Airway epithelial cell (primary cell): Measurements from ENCODE around the genes ANGEL1 and AHSA1.

- RAMPAGE, long total RNA, result no peak
Measured at GRCh38 chr14:76812422-76813274, at the start of gene ANGEL1. Gene ANGEL1 (minus strand): TSS chr14:76812882.

DNA sequence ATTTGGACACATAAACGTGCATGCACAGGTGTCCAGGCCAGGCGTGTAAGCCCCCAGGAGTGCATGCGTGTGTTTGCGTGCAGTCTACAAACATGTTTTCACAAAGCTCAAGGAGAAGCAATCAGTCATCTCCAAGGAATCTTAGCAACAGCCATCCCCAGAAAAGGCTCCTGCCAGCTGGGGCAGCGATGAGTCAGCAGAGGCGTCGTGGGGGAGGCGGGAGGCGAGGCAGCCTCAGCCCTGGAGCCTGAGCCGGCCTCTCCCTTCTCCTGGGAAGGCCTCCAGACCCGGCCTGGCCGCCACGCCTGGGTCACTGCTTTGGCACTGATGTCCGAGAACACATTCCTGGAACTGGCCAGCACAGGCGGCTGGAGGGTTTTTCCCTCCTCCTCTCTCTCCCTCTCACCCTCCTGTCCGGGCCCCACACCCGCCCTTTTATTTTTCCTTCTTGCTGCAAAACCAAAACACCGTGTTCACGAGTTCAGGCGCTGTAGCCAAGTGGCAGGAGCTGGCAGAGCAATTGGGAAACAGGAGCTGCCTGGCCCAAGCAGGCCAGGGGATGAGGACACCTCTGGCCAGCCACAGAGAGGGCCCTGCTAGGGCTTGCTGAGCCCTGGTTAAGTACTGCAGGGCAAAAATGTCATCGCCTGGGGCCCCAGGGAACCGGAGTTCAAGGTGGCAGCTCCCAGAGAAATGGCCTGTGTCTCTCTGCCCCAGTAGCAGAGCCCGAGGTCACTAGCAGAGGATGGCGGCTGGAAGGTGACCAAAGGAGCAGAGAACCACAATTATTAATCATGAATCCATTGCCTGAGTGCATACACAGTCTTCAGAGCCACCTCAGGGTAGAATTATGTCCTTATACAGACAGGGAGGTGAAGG lies 92.8 kb downstream of the LRRC74A start:
- RAMPAGE, long total RNA, result no peak

GRCh38 chr14:76919660-76920441 lies 93.6 kb downstream of the LRRC74A start:
- RAMPAGE, long total RNA, result no peak

DNA sequence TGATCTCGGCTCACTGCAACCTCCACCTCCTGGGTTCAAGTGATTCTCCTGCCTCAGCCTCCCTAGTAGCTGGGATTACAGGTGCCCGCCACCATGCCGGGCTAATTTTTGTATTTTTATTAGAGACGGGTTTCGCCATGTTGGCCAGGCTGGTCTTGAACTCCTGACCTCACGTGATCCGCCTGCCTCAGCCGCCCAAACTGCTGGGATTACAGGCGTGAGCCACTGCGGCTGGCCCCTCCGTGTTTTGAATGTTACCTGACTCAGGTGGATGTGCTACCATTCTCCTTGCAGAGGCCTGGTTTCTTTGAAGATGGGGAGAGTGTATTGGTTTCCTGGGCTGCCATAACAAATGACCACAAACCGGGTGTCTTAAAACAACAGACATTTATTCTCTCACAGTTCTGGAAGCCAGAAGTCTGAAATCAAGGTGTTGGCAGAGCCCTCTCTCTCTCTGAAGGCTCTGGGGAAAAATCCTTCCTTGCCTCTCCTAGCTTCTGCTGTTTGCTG lies 98.0 kb downstream of the IRF2BPL start:
- RAMPAGE, long total RNA, result no peak

DNA sequence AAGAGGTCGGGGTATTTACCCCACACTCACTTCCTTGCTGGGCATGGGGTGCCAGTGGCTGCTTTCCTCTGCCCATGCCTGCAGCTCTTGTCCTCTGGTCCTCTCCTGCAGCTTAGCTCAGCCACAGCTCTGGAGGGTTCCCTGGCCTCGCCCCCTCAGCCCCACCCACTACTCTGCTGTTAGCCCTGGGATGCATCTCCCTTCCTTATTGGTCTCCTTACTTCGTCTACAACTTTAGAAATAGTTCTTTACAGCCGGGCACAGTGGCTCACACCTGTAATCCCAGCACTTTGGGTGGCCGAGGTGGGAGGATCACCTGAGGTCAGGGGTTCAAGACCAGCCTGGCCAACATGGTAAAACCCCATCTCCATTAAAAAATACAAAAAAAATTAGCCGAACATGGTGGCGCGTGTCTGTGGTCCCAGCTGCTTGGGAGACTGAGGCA lies 79.9 kb downstream of the IRF2BPL start:
- RAMPAGE, long total RNA, result no peak

DNA sequence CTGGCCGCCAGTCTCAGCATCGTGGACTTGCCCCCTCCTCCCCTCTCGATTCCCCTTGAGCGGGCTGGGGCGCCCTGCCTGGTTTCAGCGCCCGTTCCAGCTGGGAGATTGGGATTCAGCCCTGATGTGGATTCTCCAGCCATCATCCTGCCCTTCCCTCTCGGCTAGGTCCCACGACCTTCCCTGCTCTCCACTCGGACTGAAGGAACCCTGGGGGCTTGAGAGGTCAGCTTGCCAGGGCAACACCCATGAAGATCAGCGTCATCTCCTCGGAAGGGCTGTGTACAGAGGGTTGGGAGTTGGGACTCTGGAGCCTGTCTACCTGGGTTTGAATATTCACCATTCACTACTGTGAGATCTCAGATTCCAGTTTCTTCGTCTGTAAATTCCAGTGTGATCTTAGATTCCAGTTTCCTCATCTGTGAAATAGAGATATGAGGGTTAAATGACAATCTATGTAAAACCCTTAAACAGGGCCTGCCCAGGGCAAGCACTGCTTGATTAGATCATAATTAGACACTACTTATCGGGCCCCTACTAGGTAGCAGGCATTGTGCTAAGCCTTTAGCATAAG lies 364 bp upstream of the ZDHHC22 start:
- RAMPAGE, long total RNA, result no peak

- RAMPAGE, long total RNA, result no peak
Measured at GRCh38 chr14:77276330-77276964, 5.4 kb upstream of the NGB start.

GRCh38 chr14:77303573-77304169 lies 17.0 kb downstream of the POMT2 start:
- RAMPAGE, long total RNA, result no peak

DNA sequence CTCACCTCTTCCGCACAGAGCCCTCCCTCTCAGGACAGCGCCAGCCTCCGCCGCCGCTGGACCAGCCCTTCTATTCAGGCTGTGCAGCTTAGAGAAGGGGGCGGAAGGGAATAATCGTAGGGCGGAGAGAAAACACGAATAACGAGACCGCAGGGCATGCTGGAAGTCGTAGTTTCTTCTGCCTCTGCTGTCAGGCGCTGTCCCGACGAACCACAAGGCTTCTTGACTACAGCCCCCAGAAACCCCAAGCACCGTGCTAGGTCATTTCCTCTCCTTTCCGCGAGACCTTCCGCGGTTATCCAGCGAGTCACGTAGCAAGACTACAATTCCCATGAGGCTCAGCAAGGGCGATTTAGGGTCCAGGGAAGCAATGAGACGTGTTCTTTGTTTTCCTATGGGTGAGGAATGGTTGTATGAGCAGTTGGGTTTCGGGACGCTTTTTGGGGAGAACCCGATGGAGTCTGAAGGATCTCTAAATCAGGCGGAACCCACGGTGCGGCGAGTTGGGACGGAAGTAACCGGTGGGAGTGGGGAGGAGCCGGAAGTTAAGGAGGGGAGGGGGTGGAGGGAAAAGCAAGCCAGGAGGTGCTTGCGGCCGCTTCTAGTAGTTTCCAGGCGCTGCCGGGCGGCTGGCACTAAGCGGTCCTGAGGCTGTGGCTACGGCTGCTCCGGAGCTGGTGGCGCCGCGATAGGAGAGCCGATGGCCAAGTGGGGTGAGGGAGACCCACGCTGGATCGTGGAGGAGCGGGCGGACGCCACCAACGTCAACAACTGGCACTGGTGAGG lies at the start of gene AHSA1:
TSS of gene AHSA1 (plus strand) at position 604 of the 786 bp plus-strand sequence.
- RAMPAGE, long total RNA, result start-site peak on the plus strand centred at position 600 of the sequence, 94 bp wide, 2,636 and 934 reads in 2 replicates

GRCh38 chr14:77641525-77642641 lies 25.4 kb upstream of the SPTLC2 start:
- RAMPAGE, long total RNA, result no peak

DNA sequence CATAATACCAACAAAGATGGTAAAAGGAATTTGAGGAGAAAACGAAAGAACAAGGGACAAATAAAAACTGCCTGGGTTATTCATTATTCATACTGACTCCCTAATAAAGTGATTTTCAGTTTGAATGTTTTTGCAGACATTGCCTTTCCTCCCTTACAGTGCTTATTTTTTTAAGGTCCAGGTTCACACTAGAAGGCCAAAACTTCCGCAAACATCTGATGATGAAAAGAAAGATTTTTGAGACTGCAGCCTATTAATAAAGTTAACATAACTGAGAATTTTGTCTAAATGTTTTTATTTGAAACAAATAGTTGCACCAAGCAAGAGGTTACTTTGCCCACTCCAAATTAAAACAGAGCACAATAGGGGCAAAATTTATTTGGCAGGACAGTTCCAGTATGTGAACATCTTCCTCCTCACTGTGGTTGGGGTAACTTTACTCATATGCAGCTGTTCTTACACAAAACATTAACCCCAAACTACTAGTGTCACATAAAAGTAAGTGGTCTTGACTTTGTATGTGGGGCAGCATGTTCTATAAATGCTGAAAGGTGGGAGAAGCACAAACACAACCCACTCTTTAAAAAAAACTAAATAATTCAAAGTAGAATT lies 9.5 kb downstream of the SLIRP start:
- RAMPAGE, long total RNA, result no peak

- RAMPAGE, long total RNA, result no peak
Measured at GRCh38 chr14:77761457-77762140, 643 bp upstream of the SNW1 start.

GRCh38 chr14:77817182-77817506 lies 17.2 kb downstream of the ADCK1 start:
- RAMPAGE, long total RNA, result no peak

DNA sequence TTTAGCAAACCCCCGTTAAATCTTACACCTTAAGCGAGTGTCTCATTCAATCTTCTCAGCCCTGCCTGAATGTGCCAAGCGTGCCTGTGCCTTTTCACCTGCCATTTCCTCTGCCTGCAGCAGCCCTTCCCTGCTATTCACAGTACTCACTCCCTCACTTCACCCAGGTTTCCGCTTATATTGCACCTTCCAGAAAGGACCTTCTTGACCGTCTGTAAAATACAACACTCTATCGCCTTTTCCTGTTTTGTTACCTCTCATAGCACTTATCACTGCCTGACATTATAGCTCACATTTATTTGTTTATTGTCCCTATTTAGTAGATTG lies 505.8 kb downstream of the DIO2 start:
- RAMPAGE, long total RNA, result no peak

DNA sequence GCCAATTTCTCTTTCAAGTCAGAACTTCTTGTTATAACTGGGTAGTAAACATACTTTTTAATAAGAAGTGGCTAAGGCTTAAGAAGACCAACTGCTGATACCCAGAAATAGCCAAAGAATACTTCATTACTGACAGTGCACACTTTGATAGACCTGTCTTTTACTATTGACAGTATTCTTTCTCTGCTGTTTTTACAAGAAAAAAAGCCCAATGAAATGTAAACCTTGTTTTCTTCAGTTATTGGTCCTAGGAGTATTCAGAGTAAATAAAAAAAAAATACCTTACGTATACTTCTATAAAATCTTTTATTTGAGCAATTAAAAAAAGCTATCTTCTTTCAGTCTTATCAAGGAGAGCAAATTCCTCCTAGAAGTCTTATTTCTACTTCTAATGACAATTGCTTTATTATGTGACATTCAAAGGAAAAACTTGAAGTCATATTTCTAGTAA lies 452.1 kb downstream of the DIO2 start:
- RAMPAGE, long total RNA, result no peak

DNA sequence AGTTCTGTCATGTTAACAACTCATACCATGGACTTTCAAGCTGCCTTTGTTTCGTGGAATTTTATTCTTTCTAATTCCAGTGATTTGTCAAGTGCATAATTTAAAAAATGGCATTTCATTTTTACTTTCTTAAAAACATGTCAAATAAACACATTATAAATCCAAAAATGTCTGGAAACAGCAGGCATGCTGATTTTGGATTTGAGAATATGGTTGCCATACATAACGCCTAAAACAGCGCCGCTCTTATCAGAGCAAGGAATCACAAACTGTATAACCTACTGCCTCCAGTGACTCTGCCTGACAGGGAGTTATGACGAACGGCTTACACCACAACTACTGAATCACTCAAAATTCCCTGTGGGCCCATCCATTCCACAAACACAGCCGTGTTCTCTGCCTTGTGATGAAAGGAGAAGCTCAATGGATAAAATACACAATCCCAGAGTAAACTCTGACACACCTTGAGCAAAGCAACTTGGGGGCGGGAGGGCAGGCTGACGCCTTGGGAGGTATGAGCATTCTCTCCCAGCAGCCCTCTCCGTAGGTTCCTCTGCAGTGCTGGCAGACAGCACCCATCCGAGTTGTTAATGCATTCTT lies 4.3 kb upstream of the DIO2 start:
- RAMPAGE, long total RNA, result no peak

DNA sequence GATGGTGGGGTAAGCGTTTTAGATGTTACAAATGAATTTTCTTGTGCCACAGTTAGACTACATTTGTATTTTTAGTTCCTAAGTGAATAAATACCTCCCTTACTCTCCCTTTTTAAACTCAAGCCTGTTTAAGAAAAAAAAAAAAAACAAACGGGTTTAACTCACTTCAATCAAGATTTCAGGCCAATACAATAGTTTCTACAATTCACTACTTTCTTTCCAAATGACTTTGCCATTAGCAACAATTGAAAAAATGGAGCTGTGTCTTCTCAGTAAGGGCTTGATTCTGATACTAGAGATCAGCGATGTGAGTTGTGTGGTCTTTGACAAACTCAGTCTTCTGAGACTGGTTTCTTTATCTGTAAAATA lies 312.6 kb downstream of the CEP128 start:
- RAMPAGE, long total RNA, result no peak

DNA sequence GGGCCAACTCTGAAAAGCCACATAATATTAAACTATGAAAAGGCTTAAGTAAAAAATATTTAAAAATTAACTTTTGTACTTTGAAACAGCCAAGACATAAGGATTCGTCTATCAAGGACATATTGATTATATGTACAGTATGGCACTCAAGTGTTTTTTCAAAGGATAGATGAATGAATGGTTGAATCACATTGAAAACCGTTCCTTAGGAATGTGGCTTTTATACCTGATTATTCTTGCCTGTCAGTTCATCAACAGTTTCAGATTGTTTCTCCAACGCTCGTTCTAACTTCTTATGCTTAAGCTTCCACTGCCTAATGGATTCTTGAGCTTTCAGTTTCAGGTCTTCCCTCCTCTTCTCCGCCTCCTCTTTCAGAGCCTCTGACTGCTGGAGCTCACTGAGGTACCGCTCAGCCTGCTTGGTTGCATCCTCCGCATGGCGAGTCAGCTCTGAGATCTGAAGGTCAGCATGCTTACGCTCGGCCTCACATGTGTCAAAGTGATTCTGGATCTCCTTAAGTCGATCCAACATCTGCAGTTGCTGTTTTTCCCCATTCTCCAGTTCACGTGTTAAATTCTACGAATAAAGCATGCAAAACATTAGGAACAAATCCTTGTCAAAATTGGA lies 148.9 kb downstream of the CEP128 start:
- RAMPAGE, long total RNA, result no peak

GRCh38 chr14:80959301-80960154 lies 4.1 kb downstream of the TSHR start:
- RAMPAGE, long total RNA, result no peak

GRCh38 chr14:81169603-81170577 lies 50.9 kb downstream of the GTF2A1 start:
- RAMPAGE, long total RNA, result no peak